HGPS cell (cell line): Measurements from ENCODE around the gene MYCL.

DNA sequence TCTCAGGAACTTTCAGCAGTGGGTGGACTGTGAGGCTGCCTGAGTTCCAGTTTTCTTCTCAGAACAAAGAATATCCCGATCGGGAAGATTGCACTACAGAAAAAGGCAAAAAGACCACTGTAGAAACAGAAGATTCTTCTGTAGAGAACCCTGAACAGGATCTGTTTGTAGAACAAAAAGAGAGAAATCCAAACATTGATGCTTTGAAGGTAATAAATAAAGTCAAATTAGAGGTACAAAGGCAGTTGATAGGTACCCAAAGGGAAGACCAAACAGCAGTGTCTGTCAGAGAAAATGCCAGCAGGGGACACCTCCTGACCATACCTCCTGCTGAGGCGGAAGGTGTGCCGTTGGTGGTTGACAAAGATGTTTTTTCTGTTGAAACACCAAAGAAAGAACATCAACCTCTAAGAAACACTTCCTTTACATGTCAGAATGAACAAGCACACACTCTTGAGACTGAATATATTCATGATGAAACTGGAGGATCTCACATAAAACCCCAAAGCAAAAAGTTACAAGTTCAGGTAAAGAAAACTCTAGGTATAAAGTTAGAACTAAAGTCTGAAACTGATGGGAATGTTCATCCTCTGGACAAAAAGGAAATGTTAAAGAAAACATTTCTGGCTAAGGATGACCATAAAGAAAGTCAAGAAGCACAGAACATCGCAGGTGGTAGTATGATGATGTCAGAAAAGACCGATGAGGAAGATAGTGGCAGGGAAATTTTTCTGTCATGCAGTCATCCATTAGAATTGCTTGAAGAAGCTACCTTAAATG, 128.4 kb downstream of the MACF1 start:
- RRBS: no CpG with 5 or more reads among the region's 6 CpGs

GRCh38 chr1:39346866-39347326, 142.4 kb downstream of the MACF1 start:
- RRBS: no CpG with 5 or more reads among the region's 2 CpGs

DNA sequence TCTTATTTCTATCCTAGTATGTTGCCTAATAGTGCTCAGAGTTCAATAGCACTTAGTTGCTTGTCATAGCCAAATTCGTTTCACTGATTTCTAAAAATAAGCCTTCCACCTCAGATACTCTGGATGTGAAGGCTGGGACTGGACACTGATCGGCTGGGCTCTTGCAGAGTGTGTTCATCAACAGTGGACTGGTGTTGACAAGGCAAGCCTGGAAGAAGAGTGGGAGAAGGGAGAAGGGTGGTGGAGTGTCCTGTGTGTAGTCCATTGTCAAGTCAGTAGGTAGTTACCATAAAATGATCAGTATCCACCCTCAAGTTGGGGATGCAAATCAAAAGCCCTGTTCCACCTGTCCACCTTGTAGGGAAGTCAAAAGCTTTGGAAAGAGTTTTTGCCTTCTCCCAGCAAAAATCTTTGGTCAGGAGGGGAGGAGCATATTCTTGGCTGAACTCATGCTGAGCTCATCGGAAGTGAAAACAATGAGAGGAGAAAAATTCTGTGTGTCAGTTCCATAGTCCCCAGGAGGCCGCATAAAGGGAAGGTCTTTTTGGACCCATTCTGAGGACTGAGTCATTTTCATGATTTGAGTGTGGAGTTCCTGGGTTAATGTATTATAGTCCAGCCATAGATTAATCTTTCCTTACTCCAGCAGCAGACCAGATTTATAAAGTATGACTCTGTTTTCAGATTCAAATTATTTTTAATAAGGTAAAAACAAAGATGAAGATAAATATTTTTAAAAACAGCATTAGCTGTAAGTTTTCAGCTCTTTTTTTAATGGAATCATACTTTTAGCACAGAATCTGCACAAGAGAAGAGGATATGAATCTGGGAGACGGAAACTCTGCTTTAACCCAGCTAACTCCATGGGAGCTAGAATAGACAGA, 99.4 kb upstream of the BMP8A start:
- RRBS: no CpG with 5 or more reads among the region's 5 CpGs

- RRBS: no CpG with 5 or more reads among the region's 6 CpGs
Observed at GRCh38 chr1:39427761-39428261, 63.6 kb upstream of the BMP8A start.

DNA sequence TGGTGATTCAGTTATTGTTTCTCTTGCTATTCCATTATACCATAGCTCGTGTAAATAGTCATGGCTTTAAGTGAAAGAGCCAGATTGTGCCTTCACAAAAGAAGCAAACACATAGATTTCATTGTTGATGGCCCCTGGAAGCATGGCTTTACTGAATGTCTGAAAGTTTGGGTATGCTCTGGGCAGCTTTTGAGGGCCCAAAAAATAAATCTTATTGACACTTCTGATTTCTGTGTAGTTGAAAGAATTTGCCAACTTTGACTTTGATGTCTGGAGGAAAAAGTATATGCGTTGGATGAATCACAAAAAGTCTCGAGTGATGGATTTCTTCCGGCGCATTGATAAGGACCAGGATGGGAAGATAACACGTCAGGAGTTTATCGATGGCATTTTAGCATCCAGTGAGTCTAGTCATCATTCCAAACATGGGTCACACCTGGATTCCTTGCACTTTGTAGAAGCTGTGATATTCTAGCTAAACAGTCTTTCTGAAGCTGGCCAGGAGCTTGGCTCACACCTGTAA, 31.0 kb upstream of the BMP8A start:
- RRBS: no CpG with 5 or more reads among the region's 7 CpGs

- RRBS: no CpG with 5 or more reads among the region's 4 CpGs
Observed at GRCh38 chr1:39544345-39544846, 32.2 kb downstream of the PABPC4 start.

DNA sequence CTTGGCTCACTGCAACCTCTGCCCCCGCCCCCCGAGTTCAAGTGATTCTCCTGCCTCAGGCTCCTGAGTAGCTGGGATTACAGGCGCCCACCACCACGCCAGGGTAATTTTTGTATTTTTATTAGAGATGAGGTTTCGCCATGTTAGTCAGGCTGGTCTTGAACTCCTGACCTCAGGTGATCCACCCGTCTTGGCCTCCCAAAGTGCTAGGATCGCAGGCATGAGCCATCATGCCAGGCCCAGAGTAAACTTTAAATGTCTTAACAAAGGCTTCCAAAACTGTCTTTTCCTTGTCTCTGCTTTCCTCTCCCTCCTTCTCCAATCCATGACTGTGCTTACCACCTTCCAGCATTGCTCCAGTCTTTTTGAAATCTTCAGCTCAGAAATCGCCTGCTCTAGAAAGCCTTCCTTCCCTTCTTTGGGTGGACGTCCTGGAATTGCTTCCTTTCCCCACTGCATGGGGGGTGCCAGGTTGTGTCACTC, 17.4 kb upstream of the PABPC4 start:
- RRBS: no CpG with 5 or more reads among the region's 9 CpGs

DNA sequence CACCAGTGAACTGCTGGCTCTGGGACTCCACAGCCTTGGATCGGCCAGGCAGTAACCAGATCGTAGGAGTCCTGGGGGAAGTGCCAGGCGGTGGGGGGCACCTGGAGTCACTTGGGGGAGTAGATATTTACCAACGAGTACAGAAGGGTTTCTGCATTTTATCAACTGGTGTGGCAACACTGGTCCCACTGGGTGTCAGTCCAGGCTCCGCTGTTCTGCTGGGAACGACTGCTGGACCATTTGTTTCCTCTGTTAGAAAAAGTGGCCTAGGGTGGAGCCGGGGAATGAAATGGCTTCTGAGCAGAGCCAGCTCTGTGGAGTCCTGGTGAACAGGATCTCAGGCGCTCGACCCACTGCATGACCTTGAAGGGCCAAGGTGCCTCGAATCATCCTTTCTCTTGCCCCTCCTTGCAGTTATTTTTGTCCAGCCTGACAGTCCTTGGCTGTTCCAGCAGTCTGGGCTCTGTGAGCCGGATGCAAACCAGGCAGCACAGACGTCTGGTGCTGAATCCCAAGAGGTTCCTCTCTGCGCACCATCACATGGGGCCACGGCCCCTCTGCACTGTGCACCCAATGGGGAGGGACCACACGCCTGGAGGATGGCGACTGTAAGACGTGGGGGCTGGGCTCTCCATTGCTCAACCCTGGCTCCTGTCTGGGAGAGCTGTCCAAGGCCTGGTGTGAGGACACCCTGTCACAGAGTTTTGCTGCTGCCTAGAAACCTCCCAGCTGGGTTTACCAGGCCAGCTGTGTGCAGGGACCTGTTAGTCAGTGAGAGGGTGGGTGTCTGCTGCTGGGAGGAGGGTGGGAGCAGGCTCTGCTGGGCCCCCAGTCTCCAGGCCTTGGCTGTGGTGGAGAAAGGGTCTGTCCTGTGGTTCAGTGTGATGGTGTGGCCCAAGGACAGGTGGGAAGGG, 14.1 kb downstream of the HEYL start:
- RRBS: no CpG with 5 or more reads among the region's 17 CpGs

- RRBS: no CpG with 5 or more reads among the region's 11 CpGs
Observed at GRCh38 chr1:39816740-39817265, 28.1 kb upstream of the BMP8B start.

DNA sequence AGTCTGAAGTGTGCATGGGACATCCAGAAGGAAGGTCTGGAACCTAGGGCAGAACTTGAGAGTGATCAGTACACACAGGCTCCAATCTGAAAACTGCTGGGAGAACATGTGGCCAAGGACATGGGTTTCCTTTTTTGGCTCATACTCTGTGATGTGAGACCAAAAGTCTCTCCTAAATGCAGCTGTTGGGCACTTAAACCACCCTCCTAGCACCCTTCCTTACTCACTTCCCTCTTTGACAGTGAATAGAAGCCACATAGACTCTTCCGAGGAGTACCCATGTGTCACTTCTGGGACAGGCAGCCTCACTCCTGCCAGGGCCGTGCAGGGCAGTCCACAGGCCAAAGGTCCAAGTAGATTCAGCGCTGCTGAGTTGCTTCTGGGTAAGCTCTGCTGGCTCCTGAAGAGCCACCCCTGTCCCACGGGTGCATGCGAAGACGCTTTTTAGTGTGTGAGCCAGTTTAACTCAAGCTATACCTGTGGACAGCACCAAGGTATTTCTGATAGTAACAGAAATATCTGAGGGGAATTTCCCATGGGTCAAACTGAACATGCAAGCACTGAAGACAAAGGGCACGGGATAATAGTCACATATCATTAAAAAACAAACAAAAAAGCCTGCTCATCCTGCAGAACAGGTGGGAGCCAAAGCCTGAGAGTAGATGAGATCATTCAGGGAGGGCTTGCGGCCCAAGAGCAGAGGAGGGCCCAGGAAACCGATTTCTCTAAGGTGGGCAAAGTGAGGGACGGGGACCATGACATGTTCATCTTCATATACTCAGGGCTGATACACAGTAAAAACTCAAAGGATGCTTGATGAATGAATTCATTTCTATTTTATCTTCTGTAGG, 36.9 kb upstream of the BMP8B start:
- RRBS: no CpG with 5 or more reads among the region's 10 CpGs

- RRBS: no CpG with 5 or more reads among the region's 4 CpGs
Observed at GRCh38 chr1:39849398-39850051, 33.8 kb downstream of the TRIT1 start.

GRCh38 chr1:39901467-39902560, at the start of gene MYCL:
MYCL (minus strand) TSS chr1:39901917.
- RRBS: 2% methylated on average over 77 of the region's 127 CpGs

DNA sequence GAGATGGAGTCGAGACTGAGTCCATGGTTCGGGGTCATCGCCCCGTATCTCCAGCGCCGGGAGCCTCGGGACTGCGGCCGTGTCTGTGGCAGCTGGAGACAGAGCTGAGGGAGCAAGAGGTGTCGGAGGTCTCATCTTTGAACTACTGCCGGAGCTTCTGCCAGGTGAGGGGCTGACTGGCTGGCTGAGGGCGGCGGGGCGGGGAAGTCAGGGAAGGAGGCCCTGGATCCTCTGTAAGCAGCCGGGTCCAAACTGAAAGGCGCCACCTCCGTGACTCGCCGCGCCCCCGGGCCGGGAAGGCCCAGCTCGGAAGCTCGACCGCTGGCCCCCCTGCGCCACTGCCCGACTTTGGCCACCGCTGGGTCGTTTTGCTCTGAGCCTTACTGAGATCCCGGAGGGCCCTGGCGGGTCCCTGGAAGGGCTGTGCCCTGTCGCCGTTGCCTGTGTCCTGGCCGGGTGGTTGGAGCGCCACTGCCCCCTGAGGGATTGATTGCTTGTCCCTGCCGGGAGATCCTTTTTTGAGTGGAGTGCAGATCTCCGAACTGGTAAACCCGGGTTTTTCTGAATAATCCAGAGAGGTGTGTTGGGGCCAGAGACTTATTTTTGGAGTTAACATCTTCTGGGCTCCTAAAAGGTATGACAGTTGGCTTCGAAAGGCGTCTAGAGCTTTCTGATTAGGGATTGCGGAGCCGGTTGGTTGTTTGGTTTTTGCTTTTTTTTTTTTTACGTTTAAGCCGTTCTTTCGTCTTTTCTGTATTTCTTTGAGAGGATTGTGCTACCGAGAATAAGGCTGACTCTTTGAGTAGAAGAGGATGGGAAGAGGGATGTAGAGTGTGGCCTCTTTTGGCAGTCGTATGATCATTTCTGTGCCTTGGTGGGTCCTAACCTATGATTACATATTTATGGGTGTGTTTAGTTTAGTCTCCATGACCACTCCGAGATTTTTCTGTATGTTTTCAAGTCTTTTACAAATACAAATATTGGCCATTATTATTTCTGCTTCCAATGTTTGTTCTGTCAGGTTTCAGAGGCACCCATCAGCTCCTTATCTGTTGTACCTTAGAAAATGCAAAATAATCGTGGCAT, 629 bp downstream of the RLF start:
- RRBS: 1% methylated on average over 32 of the region's 49 CpGs

GRCh38 chr1:40215434-40216079, 32.2 kb upstream of the TMCO2 start:
- RRBS: no CpG with 5 or more reads among the region's 2 CpGs

GRCh38 chr1:40273547-40273948, 15.5 kb downstream of the ZMPSTE24 start:
- RRBS: no CpG with 5 or more reads among the region's 3 CpGs

GRCh38 chr1:40311151-40311655, 5.9 kb downstream of the COL9A2 start:
- RRBS: no CpG with 5 or more reads among the region's 16 CpGs

- RRBS: no CpG with 5 or more reads among the region's 3 CpGs
Observed at GRCh38 chr1:40352159-40352511, 21.4 kb upstream of the SMAP2 start.

DNA sequence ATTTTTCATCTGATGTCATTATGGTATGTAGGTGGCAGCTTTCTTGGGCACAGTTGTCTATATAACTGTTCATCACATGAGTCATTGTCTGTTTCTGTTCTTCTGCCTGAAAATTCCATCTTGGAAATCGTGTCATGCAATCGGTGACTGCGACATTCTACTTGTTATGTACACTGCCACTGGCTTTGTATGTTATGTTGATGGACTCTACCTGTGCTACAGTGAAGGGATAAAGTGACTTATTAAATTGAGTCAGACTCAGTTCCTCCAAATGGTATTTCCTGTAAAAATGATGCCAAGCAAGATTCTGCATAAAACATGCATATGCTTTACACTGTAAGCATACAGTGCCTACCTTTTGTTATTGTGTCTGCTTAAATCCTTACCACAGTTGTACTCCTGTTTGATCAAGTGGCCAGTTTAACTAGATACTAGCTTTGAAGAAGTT, 8.6 kb downstream of the SMAP2 start:
- RRBS: no CpG with 5 or more reads among the region's 3 CpGs

DNA sequence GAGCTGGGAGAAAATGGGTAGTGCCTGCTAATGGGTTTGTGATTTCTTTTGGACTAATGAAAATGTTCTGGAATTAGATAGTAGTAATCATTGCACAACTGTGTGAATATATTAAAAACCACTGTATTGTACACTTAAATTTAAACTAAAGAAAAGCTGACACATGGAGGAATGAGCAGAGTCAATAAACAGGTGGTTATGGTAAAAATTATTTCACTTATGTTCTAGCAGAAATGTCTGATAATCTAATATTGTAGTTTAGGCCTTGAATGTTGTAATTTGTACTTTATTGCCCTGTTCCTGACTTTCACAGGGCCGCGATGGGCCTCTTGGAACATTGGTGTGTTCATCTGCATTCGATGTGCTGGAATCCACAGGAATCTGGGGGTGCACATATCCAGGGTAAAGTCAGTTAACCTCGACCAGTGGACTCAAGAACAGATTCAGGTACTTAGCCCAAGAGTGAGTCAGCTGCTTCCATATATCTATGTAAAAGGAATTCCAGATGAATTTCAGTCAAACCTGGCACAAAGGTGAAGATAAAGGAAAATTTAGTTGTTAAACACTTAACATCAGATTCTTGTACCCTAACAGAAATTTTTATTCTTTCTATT, 33.0 kb downstream of the SMAP2 start:
- RRBS: no CpG with 5 or more reads among the region's 4 CpGs

DNA sequence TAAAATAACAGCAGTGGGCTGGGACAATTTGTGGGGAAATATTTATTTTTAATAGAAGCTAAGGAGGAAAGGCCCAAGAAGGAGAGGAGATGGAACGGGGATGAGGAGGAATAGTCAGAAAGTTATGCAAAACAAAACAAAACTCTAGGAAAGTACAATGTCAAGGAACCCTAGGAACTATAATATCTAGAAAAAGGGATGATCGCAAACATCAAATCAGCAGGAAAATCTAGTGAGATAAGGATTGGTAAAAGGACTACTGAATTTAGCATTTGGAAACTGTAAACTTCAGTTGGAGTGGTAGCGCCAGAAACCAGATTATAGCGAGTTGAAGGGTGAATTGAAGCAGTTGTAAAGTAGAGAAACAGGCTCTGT, 23.7 kb upstream of the ZFP69B start:
- RRBS: no CpG with 5 or more reads among the region's 4 CpGs